Melanocyte of skin (primary cell): ENCODE data around the genes STEAP2 and LRRD1.

DNA sequence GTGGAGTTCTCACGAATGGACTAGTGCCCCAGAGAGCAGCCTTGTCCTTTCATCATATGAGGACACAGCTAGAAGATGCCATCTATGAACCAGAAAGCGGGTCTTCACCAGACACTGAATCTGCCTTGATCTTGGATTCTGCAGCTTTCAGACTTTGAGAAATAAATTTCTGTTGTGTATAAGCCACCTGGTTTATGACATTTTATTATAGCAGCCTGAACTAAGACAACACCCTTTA lies 9.3 kb upstream of the SRI start:
- CAGE, long polyA plus RNA, 2 experiments = no peak in any of the 2 experiments

DNA sequence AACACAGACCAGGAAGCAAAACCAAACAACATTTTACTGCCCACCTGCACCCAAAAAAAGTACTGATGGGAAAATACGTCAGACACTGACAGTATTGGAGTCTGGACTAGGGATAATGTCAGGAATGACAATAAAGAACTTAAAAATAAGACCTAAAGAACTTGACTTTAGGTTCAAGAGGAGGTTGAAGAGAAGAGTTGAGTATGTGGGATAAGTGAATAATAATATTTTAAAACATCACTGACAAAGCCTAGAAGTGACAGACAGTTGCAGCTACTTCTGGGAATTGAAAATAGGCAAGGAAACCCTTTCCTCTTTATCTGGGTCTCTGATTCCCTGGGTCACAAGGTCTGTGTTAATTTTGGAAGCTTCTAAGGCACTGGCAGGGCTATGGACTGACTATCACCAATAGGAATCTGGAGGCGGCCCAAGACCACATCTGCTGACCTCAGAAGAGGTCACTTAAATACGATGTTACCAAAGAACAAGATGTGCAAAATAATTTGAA lies 5.2 kb upstream of the STEAP4 start:
- CAGE, long polyA plus RNA, 2 experiments = no peak in any of the 2 experiments

GRCh38 chr7:90118536-90119097 lies 35.7 kb upstream of the STEAP1 start:
- CAGE, long polyA plus RNA, 2 experiments = no peak in any of the 2 experiments

- CAGE, long polyA plus RNA, 2 experiments = no peak in any of the 2 experiments
Observed at GRCh38 chr7:90155990-90156826, 1.9 kb downstream of the STEAP1 start.

DNA sequence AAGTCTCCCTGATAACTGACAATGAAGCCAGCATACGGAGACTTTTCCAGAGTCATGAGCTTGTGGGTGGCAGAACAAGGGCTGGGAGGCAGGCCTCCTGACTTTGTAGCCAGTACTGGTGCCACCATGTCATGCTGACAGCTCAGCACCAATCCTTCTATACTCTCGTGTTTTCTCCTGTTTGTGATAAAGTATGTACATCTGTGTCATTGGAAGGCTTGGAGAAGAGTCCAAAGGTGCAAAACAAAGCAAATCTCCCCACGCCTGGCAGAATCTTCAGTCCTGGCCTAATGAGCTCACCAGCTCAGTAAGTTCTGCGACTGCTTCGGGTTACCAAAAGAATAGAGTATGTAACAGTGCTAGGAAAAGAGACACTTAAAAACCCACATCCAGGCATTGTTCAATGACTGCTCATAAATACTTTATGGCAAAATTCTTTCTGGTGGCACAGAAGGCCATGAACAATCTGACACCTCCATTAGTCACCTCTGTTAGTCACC lies 24.4 kb downstream of the STEAP1 start:
- CAGE, long polyA plus RNA, 2 experiments = no peak in any of the 2 experiments

DNA sequence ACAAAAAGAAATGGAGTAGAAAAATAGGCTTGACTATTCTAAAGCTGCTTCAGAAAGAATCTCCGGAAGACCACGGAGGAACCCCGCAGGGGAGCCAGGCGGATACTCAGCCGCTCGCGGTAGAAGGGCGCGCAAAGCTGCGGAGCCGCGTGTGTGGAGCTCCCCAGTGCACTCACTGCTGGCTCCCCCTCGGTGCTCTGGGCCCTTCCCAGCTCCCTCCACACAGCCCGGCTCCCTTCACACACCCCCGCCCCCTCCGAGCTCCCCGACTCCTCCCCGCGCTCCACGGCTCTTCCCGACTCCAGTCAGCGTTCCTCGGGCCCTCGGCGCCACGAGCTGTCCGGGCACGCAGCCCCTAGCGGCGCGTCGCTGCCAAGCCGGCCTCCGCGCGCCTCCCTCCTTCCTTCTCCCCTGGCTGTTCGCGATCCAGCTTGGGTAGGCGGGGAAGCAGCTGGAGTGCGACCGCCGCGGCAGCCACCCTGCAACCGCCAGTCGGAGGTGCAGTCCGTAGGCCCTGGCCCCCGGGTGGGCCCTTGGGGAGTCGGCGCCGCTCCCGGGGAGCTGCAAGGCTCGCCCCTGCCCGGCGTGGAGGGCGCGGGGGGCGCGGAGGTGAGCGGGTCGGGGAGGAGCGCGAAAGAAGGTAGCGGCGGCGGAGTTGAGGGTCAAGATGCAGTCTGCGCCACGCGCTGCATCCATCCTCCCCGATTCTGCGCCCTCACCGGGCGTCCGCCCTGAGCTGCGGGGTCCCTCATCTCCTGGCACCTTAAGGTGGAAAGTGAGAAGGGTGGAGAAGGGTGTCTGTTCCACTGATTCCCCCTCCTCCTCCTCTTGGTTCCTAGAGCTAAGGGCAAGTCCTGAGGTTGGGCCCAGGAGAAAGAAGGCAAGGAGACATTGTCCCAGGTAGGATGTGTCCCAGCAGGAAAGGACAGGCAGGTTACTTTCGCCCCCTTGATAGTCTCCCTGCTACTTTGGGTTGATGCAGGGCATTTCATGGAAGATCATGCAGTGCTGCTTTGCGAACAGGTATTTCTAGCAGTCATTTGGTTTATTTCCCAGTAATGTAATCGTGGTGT lies at the start of gene STEAP2:
Gene STEAP2 (plus strand): TSS at position 304 of the 1,073 bp plus-strand sequence.
- CAGE, long polyA plus RNA, 2 experiments = no peak in any of the 2 experiments

DNA sequence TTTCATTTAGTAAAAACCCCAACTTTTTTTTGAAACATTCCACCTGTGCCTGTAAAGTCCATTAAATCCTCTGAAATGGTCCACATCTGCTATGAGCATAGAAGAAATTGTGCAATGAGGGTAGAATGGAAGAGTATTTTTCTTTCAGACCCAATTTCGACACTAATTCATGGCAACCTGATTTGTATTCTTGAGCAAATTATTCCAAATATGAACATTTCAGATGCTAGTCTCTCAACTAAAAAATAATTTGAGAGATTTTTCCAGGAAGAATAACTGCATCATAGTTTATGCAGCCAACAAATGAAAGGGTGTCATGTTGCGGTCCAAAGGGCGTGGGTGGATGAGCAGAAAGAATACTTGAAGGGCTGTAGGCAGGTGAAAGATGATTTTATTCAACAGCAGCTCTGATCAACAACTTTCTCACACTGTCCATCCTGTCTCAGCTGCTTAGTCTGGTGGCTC lies 11.3 kb downstream of the STEAP2 start:
- CAGE, long polyA plus RNA, 2 experiments = no peak in any of the 2 experiments

GRCh38 chr7:90242411-90242912 lies 2.5 kb upstream of the CFAP69 start:
- CAGE, long polyA plus RNA, 2 experiments = no peak in any of the 2 experiments

GRCh38 chr7:90242913-90243413 lies 2.0 kb upstream of the CFAP69 start:
- CAGE, long polyA plus RNA, 2 experiments = no peak in any of the 2 experiments

DNA sequence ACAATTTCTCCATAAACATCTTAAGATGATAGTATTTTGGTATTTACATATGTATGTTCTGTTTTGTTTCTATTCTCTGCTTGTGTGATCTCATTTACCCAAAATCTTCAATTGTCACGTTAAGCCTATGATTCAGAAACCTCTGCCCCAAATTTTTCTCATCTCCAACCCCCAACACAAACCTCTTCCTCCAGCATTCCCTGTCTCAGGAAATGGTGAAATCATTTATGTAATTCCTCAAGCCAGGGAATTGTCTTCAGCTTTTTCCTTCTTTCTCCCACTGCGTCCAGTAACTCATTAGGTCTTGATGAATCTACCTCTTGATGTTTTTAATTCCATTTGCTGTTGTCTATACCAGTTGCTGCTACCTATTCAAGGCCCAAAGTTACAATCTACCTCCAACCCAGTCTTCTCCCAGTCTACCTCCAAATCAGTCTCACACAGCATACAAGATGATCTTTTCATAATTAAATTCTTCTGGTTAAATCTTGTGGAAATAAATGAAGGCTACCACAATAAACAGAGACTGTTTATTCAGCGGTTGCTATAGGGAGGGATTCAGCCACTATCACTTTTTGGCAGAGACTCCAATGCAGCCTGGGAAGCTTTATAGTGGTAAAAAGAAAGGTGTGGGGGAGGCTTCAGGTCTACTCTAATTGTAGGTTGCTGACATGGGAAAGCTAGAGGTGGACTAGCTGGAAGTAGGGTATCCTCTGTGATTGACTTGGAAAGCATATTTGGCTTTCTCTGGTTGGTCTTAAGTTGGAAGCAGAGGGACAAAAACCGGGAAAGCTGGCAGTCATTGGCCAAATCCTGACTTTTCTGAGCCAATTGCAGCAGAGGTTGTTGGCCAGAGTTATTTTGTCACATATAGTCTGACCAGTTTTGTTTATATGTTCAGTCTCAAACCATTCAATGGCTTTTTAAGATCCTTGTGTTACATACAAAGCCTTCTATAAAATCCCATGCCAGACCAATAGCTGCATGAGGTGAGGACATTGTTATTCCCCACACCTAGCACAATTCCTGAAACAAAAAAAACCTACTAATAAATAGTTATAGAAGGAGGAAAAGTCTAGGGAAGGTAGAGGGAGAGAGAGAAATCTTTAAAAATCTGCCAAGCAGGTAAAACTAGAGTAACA lies 6.0 kb downstream of the CFAP69 start:
- CAGE, long polyA plus RNA, 2 experiments = no peak in any of the 2 experiments

DNA sequence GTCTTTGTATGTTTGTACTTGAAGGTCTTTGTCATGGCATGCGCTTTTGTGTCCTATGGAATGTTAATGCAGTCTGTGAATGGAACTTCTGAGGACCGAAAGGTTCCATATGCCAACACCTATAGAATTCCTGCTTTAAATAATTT lies 916 bp downstream of the AKAP9 start:
- CAGE, long polyA plus RNA, 2 experiments = no peak in any of the 2 experiments

DNA sequence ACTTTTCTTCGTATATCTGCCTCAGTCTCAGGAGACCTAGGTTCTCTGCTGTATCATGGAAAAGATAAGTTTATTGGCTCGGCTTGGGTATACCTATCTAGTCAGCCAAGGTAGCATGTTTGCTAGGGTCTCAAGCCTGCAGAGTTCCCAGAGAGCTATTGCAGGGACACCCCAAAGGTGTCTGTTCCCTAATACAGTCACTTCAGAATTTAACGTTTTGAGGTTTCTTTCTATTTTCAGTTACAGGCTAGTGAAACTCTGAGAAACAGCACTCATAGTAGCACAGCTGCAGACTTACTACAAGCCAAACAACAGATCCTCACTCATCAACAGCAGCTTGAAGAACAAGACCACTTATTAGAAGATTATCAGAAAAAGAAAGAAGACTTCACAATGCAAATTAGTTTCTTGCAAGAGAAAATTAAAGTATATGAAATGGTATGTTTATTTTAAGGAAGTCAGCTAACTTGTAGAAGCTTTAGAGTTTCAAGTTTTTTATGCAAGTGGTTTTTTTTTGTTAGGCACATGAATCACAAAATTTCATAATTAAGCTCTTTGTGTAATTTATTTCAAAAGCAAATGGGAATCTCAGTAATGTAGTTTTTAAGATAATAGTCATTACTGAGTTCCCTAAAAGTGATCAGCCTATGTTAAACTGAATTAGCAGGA lies 54.8 kb downstream of the AKAP9 start:
- CAGE, long polyA plus RNA, 2 experiments = no peak in any of the 2 experiments

GRCh38 chr7:92002133-92003297 lies 61.9 kb downstream of the AKAP9 start:
- CAGE, long polyA plus RNA, 2 experiments = no peak in any of the 2 experiments

DNA sequence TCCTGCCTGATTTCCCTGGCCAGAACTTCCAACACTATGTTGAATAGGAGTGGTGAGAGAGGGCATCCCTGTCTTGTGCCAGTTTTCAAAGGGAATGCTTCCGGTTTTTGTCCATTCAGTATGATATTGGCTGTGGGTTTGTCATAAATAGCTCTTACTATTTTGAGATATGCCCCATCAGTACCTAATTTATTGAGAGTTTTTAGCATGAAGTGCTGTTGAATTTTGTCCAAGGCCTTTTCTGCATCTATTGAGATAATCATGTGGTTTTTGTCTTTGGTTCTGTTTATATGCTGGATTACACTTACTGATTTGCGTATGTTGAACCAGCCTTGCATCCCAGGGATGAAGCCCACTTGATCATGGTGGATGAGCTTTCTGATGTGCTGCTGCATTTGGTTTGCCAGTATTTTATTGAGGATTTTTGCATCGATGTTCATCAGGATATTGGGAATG lies 64.2 kb downstream of the AKAP9 start:
- CAGE, long polyA plus RNA, 2 experiments = no peak in any of the 2 experiments

- CAGE, long polyA plus RNA, 2 experiments = no peak in any of the 2 experiments
Observed at GRCh38 chr7:92178877-92179447, at the start of gene LRRD1. Gene LRRD1 (minus strand): TSS chr7:92179142.

DNA sequence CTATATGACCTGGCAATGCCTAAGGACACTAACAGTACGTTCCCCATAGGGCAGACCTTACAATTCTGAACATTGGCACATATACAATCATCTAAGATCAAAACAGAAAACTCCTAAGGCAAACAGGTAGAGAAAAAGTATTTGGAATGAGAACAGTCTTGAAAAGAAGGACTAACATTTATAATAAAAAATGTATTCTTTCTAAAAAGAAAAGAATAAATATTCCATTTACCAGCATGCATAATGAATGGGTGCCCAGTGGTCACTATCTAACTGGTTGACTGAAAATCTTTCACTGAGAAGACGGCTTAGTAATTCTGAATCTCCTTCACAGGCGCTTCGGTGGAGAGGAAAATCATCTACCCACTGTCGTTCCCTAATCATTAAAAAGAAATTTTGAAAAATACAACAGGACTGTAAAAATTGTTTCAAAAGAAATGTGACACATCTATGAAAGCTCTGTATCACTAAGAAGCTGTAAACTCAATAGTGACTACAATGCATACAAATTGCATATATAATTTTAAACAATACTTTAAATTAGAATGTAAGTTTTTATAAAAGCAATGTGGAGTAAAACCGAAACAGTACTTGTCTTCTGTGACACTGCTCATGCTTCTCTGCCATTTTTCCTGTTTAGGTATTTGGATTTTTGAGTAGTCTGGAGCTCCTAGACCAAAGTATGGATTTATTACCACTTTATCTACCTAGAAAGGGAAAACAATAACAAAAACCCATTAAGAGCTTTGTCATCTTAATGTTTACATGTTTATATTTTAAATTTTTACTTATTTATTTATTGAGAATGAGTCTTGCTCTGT lies 11.3 kb downstream of the KRIT1 start:
- CAGE, long polyA plus RNA, 2 experiments = no peak in any of the 2 experiments

GRCh38 chr7:92377660-92378896 lies 69.2 kb upstream of the GATAD1 start:
- CAGE, long polyA plus RNA, 2 experiments = no peak in any of the 2 experiments

GRCh38 chr7:92424280-92424845 lies 22.9 kb upstream of the GATAD1 start:
- CAGE, long polyA plus RNA, 2 experiments = no peak in any of the 2 experiments

DNA sequence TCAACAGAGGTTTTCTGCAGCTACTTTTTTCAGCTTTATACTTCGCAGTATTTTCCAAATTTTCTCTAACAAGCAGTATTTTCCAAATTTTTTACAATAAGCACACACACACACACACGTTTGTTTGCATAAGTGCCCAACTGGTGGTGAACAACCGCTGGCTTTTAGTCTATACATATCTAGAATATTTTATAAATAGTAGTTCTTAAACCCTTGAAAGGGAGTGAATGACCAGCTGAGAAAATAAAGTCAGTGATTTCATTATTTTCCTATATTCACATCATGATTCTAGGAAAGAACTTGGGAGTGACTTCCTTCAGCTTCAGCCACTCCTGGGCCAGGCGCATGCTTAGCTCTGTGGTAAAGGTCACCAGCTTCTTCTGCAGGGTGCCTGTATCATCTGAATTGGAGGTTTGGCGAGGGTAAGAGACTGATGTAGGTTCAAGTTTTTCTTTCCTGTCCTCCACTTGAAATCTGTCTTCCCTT lies 13.6 kb downstream of the GATAD1 start:
- CAGE, long polyA plus RNA, 2 experiments = no peak in any of the 2 experiments

DNA sequence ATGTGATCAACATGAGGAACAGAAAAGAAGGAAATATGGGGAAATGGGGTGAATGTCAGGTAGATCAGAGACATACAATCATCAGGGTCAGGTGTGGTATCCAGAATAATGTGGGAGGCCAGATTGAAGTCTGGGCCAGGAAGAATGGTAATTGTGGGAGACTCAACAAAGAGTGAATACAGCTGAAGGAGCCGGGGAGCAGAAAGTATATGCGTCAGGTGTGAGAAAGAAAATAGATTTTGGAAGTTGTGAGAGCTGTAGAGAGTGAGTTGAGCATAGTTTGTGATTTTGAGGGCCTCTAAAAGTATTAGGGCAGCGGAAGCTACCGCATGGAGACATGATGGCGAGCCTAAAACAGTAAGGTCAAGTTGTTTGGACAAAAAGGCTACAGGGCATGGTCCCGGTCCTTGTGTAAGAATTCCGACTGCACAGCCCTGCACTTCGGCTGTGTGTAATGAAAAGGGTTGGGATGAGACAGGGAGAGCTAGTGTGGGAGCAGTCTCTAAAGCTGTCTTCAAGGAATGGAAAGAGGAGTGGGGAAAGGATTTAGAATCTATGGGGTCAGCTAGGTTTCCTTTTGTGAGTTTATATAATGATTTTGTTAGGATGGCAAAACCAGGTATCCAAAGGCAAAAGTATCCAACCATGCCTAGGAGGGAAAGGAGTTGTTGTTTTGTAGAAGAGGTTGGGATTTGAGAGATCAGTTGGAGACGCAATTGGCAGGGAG lies 3.6 kb upstream of the ERVW-1 start:
- CAGE, long polyA plus RNA, 2 experiments = no peak in any of the 2 experiments